PC-3 (cell line): ENCODE data around the genes ATG16L1 and USP40.

GRCh38 chr2:232815412-232815948 lies 39.1 kb upstream of the KCNJ13 start:
- RAMPAGE, long total RNA, result no peak

DNA sequence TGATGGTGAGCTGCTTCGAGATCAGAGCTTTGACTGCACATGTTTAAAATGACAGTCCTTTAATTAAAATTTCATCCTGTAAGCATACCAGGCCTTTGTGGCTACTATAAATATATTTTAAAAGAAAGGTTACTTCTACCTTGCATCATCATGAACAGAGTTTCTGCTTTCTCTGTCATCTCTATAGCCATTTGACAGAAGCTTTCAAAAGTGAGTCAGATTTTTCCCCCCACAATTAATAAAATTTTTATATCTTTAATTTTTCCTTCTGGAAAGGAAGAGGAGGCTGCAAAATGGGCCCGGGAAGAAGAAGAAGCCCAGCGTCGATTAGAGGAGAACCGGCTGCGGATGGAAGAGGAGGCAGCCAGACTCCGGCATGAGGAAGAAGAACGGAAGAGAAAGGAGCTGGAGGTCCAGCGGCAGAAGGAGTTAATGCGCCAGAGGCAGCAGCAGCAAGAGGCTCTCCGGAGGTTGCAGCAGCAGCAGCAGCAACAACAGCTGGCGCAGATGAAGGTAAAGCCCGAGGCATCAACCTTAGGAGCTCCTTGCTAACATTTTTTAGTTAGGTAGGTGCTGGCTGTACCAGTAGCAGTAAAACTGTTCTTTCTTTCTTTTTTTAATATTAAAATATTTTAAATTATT lies 37.4 kb upstream of the SNORC start:
- RAMPAGE, long total RNA, result no peak

DNA sequence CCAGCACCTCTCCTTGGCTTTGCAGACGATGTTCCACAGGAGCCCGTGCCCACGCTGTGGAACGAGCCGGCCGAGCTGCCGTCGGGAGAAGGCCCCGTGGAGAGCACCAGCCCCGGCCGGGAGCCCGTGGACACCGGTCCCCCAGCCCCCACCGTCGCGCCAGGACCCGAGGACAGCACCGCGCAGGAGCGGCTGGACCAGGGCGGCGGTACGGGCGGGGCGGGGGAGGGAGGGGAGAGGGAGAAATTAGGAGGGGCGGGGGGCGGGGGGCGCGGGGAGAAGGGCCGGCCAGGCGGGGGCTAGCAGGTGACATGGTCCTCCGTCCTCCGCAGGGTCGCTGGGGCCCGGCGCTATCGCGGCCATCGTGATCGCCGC lies 5.8 kb downstream of the SNORC start:
- RAMPAGE, long total RNA, result no peak

- RAMPAGE, long total RNA, result no peak
These were observed 31.9 kb downstream of the SNORC start for GRCh38 chr2:232901991-232902382.

DNA sequence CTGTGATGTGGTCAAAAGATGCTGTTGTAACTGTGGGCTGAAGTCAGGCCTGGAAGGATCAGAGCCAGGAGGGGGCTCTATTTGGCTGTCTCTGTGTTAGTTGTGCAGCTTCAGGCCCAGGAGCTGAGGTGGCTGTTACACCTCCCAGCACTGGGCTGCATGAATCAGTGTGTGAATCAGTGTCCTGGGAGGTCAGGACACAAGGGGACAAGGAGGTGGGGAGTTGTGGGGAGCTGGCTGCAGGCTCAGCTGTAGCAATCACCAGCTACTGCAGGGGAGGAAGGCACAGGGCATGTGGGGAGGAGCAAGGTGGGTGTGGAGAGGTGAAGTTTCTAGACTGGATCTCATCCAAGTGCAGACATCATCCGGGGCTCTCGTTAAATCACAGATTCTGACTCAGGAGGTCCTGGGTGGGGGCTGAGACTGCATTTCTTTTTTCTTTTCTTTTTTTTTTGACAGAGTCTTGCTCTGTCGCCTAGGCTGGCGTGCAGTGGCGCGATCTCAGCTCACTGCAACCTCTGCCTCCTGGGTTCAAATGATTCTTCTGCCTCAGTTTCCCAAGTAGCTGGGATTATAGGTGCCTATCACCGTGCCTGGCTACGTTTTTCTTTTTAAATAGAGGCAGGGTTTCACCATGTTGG lies 32.9 kb downstream of the NGEF start:
- RAMPAGE, long total RNA, result no peak

DNA sequence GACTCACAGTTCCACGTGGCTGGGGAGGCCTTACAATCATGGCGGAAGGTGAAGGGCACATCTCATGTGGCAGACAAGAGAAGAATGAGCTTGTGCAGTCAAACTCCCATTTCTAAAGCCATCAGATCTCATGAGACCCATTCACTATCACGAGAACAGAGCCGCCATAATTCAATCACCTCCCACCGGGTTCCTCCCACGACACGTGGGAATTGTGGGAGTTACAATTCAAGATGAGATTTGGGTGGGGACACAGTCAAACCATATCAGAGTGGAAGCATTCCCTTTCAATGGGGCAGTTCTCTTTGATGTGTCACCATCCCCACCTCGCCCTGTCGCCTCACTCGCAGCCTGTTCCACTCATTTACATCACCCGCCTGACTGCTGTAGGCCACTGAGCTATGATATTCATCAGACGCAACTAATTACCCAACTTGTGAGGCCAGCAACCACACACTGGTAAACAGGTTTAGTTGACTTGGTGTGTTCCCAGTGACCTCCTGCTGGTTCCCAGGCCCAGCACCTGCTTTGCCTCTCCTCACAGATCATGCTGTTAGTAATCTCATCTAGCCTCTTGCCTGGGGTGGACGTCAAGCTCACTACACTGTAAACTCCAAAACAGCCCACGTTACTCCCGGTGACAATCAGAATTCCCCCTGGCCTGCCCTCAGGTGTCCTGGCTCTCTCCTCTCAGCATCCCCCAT lies 39.9 kb downstream of the INPP5D start:
- RAMPAGE, long total RNA, result no peak

DNA sequence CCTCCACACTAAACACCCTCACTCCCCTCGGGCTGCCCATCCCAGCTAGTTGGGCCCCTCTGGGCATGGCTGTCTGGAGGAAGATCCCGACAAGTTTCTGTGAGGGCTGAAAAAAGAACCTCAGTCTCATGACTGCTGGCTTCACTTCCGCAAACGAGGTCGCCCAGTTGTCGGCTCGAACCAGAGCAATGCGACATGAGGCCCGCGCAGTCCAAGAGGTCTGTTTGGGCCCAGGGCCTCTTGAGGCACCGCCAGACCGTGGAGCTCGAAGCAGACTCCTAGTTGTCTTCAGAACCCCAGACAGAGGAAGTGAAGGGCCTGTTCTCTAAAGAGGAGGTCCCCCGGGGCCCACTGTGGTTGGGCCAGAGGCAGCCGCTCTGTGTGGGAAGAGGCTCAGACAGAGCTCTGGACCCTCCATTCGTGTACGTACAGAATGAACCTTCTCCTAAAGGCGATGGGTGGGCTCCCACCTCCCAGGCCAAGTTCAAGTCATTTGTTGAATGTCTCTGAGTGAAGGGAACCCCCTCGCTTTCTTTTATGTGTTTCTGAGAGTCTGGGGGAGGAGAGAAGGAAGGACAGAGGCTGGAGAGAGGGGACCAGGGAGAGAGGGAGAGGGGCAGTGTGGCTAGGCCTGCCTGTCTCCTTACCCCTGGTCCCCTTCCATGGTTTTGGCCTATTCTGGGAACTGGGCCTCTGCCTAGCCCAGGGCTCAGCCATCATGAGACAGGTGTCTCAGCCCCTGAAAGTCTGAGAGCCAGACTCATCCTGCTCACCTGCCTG lies 64.7 kb downstream of the INPP5D start:
- RAMPAGE, long total RNA, result no peak

- RAMPAGE, long total RNA, result no peak
These were observed 89.9 kb upstream of the ATG16L1 start for GRCh38 chr2:233161521-233161993.

GRCh38 chr2:233191304-233192019 lies 60.0 kb upstream of the ATG16L1 start:
- RAMPAGE, long total RNA, result no peak

DNA sequence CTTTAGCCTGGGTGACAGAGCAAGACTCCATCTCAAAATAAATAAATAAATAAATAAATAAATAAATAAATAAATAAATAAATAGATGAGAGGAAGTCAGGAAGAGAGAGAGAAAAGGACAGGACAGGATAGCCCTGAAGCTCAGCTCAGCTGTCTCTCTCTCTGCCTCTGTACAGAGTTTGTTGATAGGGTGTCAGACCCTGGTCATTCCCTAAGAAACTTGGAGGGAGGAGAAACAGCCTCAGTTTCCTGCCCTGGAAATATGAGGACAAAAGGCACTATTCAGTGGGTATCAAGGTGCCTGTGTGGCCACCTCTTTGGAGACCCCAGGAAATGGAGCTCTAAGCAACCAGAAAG lies 50.6 kb upstream of the ATG16L1 start:
- RAMPAGE, long total RNA, result no peak

GRCh38 chr2:233213525-233214062 lies 37.9 kb upstream of the ATG16L1 start:
- RAMPAGE, long total RNA, result no peak

GRCh38 chr2:233251177-233252240 lies at the start of gene ATG16L1:
Gene ATG16L1 (plus strand): TSS chr2:233251673.
- RAMPAGE, long total RNA, result start-site peak on the plus strand at chr2:233251674-233251744, 721 and 406 reads in 2 replicates

GRCh38 chr2:233275441-233276078 lies 24.1 kb downstream of the ATG16L1 start:
- RAMPAGE, long total RNA, result no peak

- RAMPAGE, long total RNA, result no peak
These were observed 2.4 kb downstream of the DGKD start for GRCh38 chr2:233356486-233357393.

- RAMPAGE, long total RNA, result no peak
These were observed 65.2 kb downstream of the DGKD start for GRCh38 chr2:233419551-233419902.

DNA sequence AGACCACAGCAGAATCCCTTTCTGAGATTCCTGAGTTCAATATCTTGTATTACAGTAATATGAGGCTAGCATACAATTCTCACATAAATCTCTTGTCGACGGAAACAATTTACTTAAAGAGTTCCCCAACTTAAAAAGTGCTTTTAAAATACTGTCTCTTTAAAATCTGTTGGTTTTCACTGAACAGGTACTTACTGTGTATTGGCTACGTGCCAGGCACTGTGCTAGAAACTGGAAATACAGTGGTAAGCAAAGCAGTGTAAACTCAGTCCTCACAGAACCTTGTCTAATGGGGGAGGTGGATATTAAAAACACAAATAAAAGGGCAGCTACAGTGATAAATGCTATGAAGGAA lies 52.7 kb downstream of the USP40 start:
- RAMPAGE, long total RNA, result no peak

- RAMPAGE, long total RNA, result no peak
These were observed at the start of gene USP40 for GRCh38 chr2:233565938-233567114. Gene USP40 (minus strand): TSS chr2:233566782.

GRCh38 chr2:233582916-233583986 lies 16.7 kb upstream of the USP40 start:
- RAMPAGE, long total RNA, result no peak

GRCh38 chr2:233760670-233761242 lies 686 bp downstream of the UGT1A1 start:
- RAMPAGE, long total RNA, result no peak

- RAMPAGE, long total RNA, result no peak
These were observed 31.0 kb downstream of the HJURP start for GRCh38 chr2:233823192-233823884.